Colon Carcinoma Metastatic in the Brain (tissue), 2 donors: ENCODE data around the genes PPP1R18, GTF2H4 and HLA-B.

DNA sequence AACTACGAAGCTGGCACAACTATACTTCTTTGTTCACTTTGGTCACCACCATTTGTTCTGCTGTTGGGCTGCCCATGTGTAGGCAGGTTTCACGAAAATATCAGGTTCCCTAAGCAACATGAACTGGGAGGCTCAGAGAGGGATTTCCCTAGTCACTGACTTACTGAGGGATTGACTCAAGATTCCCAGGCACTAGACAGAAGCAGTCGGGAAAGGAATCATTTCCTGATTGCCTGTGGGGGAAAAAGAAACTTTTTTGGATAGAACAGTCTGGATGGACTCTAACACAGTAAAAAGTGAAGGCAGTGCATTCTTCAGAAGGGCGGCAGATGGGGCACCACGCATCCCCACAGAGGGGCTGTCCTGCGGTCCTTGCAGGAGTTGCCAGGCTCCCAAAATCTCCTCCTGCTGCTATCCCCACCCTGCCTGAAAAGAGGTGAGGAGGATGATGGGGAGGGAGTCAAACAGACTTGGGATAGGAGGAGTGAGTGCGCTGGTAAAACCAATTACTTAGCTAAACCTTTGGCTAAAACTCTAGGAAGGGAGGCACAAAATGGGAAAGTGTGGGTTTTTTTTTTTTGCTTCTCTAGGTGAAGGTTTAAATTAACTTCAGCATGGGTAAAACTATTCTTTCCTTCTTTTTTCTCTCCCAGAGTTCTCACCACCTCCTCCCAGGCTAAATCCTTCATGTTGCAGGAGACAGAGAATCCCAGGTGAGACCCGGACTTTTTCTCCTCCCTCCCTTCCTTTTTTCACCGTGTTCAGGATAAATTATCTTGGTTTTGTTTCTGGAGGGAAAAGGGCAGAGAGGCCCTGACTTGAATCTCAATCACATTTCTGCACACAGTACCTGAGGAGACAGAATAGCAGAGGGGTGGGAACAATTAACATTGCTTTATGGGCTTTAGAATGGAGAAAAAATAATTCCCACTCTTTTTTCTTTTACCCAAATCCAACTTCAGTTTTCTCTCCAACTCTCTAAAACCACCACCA, 34.7 kb upstream of the TRIM39 start:
- PRO-cap, 2 experiments = no peak in any of the 2 experiments

DNA sequence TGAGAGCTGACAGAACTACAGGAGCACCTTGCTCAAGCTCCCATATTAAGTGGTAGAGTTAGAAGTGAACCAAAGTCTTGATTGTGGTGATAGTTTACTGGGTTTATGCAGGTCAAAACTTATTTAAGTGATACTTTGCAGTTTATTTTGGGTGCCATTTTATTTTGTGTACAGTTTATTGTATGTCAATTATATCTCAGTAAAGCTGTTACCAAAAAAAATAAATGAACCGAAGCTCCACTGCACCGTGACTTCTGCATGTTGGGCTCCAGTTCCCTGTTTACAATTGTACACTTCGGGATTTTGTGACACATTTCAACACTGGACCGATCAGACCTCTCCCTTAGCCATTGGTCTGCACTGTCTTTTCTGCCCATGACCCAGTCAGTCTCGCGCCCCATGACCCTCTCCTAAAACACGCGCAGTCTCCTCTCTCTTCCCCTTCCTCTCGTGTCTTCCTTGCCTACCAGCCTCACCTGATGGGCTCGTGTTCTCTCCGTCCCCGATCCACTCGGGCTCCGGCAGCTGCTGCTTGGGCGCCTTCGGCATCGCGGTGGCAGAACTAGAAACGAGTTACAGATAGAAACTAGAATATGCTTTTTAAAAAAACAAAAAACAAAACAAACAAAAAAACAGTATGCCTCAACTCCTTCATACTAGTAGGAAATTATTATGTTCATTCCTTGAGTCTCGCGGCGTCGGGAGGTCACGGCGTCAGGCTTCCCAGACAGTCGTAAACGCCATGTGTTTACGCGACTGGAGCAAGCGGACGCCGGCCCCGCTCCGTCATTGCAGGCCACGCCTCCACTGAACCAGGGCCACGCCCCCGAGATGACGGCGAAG, 505 bp upstream of the ABCF1 start:
- PRO-cap, 2 experiments = peak in 2 of 2 experiments; most common minus-strand start position 739 of the sequence (in 2)

DNA sequence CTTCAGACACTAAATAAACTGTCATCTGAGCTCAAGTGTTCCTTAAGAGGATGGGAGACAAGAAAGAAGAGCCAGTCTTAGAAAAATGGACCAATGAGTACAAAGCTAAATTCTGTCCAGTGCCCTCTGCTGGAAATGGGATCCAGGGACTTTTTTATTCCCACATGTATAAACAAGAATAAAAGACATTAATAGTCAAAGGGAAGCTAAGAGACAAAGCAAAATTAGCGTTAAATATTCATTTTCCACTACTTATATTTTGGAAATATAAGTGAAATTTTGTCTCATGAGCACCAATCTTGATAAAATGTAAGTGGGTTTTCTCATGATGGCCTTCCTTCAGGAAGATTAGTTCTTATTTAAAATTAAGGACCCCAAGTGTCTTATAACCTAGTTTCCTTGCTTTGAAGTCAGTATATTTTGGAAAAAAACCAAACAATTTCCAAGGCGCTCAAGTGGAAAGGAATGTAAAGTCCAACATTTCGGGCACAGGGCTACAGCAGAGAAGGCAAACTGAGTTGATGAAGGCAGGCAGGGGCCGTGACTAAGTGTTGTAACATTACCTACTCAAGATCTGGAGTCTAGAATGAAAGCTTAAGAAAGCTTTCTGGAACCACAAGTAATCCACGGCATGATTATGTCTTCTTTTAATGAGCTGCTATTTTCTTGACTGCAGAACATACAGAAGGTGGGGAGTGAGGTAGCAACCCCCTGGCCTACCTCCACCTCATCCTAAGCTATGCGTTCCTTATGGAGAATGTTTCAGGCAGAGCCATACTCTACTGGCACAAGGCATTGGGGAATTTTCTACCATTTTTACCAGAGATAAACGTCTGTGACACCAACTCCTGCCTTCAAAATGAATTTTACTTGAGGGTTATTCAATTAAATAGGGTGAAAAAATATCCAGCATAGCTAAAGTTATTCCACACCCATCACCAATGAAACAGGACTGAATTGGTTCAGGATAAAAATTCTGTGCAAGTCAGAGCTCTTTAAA, 4.4 kb downstream of the PPP1R10 start:
- PRO-cap, 2 experiments = no peak in any of the 2 experiments

- PRO-cap, 2 experiments = peak in 2 of 2 experiments; most common plus-strand start chr6:30686763 (in 2); most common minus-strand start chr6:30686640 (in 2)
These were observed at the start of gene PPP1R18 for GRCh38 chr6:30686323-30687094. Gene PPP1R18 (minus strand): TSS chr6:30686645.

- PRO-cap, 2 experiments = no peak in any of the 2 experiments
These were observed 4.0 kb downstream of the MDC1 start for GRCh38 chr6:30712969-30713653.

DNA sequence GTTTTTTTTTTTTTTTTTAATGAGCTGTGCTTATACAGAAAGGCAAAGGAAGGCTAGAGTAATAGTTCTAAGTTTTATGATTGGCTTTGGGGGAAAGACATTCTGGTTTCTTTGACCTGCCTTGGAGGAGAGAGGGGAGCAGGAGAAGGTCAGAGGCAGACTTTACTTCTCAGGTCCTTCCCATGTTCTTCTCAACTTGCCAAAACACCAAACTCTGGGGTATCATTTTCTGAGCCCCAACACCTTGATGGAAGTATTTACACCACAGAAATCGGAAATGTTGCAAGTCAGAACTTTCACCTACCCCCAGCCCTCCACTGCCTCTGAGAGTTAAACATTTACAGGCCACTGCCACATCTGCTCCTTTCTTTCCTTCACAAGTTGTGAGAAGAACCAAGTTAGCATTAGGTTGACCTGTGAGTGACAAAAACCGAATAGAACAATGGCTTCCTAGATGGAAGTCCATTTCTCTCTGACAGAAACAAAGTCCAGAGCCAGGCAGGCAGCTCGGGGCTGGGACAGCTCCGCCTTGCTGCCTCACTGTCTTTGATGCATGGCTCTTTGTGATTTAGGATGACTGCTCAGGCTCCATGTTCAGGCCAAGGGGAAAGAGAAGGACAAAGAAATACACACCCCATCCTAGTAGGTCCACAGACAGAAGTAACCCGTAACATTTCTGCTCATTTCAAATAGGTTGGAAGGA, 19.2 kb upstream of the IER3 start:
- PRO-cap, 2 experiments = no peak in any of the 2 experiments

- PRO-cap, 2 experiments = no peak in any of the 2 experiments
These were observed 43.5 kb upstream of the IER3 start for GRCh38 chr6:30787705-30788294.

DNA sequence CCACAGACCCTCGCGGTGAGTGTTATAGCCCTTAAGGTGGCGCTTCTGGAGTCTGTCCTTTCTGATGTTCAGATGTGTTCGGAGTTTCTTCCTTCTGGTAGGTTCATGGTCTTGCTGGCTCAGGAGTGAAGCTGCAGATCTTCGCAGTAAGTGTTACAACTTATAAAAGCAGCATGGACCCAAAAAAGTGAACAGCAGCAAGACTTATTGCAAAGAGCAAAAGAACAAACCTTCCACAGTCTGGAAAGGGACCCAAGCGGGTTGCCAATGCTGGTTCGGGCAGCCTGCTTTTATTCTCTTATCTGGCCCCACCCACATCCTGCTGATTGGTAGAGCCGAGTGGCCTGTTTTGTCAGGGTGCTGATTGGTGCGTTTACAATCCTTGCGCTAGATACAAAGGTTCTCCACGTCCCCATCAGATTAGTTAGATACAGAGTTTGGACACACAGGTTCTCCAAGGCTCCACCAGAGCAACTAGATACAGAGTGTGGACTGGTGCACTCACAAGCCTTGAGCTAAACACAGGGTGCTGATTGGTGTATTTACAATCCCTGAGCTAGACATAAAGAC, 62.5 kb upstream of the IER3 start:
- PRO-cap, 2 experiments = no peak in any of the 2 experiments

DNA sequence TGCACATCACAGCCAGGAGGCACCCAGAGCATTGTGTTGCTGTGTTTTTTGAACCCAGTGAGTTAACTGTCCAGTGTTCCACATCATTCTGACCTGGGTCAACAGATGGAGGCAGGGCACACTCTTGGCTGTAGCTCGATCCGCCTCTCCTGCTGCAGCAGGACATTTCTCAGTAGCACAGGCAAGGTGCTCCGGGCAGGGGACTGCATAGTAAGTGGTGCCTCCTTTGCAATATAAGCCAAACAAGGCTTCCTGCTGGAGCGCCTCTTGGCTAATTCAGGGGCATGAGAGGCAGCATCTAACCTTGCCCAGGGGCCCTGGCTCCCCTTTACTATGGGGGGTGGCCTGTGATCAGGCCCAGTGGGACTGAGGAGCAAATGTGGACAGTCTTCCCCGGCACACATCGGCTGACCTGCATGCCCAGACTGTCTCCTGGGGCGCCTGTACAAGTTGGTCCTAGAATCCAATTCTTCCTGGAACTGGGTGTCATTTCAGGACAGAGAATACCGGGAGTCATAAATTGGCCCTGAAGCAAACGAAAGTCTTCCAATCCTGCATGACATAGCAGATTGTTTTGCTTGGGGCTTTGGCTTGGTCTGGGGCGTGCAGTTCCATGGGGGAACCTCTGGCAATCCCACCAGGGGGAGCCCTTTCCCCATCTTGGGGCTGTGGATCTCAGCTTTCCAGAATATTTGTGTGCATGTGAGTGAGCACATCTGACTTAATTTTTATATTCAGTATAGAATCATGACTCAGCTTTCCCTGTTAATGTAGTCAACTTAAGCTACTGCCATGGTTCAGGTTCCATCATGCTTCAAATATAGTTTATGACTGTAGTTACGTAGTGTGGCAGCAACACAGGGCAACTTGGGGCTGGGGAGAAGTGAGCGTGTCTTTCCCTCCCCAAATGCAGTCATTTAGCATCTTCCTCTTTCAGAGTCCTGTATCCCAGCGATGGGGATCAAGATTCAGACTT, 56.0 kb upstream of the DDR1 start:
- PRO-cap, 2 experiments = no peak in any of the 2 experiments

GRCh38 chr6:30839687-30840100, 44.6 kb upstream of the DDR1 start:
- PRO-cap, 2 experiments = peak in 1 of 2 experiments; most common plus-strand start chr6:30839980 (in 1); most common minus-strand start chr6:30839850 (in 1)

GRCh38 chr6:30845154-30845689, 39.1 kb upstream of the DDR1 start:
- PRO-cap, 2 experiments = no peak in any of the 2 experiments

GRCh38 chr6:30907631-30908764, at the start of gene GTF2H4:
Gene GTF2H4 (plus strand): TSS chr6:30908207.
- PRO-cap, 2 experiments = no peak in any of the 2 experiments

DNA sequence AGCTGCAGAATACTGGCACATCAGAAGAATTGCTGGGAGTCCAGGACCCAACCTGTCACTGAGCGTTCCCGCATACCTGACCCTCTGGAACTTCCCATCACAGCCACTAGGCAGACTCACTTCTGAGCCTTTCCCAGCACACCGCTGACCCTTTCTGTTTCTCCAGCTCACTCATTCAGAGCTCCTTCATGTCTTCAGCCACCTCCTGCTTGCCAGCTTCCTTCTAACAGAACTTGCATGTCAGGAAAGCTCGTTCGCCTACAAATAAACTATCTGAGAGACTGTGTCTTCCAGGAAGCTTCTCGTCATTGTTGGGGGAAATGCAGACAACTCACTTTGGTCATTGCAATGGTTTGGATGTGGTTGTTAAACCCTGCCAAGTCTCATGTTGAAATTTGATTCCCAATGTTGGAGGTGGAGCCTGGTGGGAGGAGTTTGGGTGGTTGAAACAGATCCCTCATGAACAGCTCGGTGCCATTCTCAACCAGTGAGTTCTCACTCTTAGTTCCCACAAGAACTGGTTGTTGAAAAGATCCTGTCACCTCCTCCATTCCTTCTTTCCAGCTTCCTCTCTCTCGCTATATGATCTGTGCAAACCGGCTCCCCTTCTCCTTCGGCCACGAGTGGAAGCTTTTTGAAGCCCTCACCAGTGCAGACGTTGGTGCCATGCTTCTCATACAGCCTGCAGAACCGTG, 1.5 kb upstream of the MUC21 start:
- PRO-cap, 2 experiments = no peak in any of the 2 experiments

DNA sequence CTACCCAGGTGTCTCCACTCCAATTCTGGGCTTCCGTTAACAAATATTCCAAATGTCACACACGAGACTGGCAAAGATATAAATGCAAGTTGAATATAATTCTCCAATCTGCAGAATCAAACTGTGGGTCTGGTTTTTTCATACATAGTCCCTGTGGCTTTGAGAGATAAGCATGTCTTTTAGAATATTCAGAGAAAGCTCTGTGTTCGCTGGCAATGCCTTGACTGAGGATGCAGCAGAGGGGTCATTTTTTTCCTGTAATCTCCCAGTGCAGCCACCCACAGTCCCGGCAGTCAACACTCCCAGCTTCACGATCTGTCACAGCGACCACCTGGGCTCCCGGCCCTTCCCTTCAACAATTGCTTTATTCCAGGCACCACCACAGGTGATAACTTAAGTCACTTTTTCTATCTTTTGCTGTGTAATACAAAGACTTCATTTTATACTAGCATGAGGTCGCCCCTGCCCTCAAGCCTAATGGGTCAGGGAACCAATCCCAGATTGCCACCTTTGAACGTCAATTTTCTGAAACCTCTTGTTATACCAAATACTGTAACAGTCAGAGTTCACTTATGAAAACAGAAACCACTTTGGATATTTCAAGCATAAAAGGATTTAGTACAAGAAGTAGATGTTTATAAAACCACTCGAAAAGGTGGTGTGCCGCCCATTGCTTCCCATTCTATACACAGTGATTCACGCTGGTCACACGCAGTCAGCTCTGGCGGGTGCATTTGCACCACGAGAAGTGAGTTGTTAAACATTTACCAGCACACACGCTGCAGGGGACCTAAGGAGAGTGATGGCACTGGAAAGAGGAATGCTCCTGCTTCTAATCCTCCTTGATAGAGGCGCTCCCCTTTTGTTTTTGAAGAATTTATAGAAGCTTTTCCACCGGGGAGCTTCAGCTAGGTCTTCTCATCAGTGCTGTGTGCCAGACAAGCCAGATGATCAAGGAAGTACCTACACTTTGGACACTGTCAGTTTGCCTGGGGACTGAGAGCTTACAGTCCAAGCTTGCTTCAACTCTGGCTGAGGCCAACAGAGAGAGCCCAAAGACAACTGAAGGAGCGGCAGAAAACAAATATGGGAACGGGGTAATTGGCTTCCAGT, 30.9 kb downstream of the MUC22 start:
- PRO-cap, 2 experiments = no peak in any of the 2 experiments

GRCh38 chr6:31053914-31054562, 43.8 kb downstream of the MUC22 start:
- PRO-cap, 2 experiments = no peak in any of the 2 experiments

- PRO-cap, 2 experiments = no peak in any of the 2 experiments
These were observed 32.7 kb downstream of the C6orf15 start for GRCh38 chr6:31079575-31080098.

DNA sequence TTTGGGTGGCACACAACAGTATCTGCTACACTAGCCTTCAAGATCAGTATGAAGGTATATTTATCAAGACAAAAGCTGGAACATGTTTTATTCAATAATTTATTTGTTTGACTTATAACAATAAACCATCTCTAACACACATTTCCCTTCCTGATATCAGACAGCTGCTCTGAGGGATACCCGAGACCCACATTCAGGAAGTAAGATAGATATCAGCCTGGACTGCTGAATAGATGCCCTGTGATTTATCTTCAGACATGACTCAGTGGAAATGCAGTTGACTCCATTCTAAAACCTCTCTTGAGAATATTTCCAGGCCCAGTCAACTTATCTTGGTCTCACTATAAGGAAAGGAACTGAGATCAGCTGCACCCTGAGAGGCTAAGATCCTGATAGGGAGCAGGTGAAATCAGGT, 25.7 kb downstream of the C6orf15 start:
- PRO-cap, 2 experiments = no peak in any of the 2 experiments

GRCh38 chr6:31198301-31198588, 27.8 kb upstream of the POU5F1 start:
- PRO-cap, 2 experiments = no peak in any of the 2 experiments

DNA sequence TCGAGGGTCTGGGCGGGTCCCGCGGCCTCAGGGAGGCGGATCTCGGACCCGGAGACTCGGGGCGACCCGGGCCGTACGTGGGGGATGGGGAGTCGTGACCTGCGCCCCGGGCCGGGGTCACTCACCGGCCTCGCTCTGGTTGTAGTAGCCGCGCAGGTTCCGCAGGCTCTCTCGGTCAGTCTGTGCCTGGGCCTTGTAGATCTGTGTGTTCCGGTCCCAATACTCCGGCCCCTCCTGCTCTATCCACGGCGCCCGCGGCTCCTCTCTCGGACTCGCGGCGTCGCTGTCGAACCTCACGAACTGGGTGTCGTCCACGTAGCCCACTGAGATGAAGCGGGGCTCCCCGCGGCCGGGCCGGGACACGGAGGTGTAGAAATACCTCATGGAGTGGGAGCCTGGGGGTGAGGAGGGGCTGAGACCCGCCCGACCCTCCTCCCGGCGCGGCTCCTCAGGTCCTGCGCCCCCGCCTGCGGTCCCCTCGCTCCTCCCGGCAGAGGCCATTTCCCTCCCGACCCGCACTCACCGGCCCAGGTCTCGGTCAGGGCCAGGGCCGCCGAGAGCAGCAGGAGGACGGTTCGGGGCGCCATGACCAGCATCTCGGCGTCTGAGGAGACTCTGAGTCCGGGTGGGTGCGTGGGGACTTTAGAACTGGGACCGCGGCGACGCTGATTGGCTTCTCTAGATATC, at the start of gene HLA-B:
Gene HLA-B, minus strand, starts transcription at position 617 of the 687 bp plus-strand sequence.
- PRO-cap, 2 experiments = peak in 2 of 2 experiments; most common minus-strand start position 613 of the sequence (in 1)

GRCh38 chr6:31386939-31387242, 16.5 kb upstream of the MICA start:
- PRO-cap, 2 experiments = no peak in any of the 2 experiments